ENCODE measurements around a stretch of chr20.

- RRBS = no CpG with 5 or more reads among the region's 4 CpGs
Observed at GRCh38 chr20:19973779-19974333, 43.3 kb upstream of the NAA20 start.

DNA sequence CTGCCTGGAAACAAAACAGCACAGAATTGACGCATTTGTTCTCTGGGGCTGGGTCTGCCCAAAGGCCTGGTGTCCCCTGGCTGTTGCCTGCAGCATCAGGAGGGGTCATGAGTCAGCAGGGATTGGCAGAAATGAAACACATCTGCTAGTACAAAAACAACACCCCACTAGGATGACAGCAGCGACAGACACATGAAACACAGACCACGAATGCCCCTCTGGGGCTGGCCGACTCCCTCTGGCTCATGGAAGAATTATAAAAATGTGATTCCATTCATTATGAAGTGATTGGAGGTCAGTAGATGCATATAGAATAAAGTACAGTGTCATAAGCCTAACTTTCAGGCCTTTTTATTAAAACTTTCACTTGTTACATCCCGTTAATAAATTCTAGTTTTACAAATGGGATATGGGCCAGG lies 157.5 kb upstream of the INSM1 start:
- RRBS = no CpG with 5 or more reads among the region's 5 CpGs

DNA sequence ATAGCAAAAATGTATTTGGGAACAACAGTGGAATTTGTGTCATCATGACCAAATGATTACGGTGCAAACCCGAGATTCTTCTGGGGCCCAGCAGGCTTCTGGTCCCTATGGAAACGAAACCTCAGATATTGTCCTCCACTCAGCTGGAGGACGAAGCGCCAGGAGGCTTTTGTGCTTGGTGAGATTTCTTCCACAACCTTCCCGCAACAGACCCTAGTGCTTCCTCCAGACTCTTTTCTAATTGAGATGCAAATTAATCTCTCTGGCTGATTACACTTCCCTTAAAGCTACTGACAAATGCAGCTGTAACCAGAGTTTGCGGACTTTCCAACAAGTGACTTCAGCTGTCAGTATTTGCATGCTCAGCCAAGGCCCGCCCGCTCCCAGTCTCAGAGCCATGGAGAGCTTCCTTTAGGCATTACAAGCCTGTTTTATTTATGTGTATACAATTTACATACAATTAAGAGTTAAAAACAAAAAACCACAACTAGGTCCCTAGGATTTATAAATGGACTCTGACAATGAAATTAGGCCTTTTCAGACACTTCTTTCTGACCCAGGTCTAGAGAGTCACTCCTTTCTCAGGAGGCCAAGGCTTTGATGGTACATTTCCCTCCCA lies 96.1 kb downstream of the INSM1 start:
- RRBS = no CpG with 5 or more reads among the region's 9 CpGs

DNA sequence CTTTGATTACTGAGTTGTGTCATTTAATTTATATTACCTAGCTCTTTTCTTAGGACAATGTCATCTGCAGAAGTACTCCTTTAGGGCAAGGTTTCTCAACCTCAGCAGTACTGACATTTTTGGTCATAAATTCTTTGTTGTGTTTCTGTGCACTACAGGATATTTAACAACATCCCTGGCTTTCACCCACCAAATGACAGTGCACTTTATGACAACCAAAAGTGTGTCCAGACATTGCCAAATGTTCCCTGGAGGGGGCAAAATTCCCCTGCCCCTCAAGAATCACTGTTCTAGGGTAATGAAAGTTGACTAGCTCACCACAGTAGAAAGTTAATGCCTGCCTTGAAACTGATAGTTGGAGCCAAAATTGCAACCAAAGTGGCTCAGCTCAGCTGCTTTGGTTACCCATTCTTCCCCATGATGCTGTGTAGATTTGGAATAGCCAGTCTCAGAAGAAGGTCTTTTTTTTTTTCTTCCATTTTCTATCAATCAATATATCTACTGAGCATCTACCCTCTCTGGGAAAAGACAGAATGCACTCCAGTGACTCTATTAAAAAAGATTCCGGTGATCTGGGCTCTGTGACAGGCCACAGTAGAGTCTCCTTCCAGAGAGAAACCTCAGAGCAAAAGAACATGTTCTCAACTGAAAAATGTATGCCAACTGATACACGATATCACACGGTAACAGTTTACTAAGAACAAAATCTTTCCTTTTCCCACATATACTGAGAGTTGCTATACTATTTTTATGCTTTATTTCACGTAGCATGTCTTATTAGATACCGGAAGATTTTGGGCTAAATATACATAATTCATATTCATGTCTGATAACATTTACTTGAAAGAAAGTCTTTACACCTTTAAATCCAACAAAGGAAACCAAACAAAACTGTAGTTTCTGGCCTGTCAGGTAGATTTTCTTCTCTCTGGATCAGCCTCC lies 150.4 kb downstream of the RALGAPA2 start:
- RRBS = no CpG with 5 or more reads among the region's 5 CpGs

DNA sequence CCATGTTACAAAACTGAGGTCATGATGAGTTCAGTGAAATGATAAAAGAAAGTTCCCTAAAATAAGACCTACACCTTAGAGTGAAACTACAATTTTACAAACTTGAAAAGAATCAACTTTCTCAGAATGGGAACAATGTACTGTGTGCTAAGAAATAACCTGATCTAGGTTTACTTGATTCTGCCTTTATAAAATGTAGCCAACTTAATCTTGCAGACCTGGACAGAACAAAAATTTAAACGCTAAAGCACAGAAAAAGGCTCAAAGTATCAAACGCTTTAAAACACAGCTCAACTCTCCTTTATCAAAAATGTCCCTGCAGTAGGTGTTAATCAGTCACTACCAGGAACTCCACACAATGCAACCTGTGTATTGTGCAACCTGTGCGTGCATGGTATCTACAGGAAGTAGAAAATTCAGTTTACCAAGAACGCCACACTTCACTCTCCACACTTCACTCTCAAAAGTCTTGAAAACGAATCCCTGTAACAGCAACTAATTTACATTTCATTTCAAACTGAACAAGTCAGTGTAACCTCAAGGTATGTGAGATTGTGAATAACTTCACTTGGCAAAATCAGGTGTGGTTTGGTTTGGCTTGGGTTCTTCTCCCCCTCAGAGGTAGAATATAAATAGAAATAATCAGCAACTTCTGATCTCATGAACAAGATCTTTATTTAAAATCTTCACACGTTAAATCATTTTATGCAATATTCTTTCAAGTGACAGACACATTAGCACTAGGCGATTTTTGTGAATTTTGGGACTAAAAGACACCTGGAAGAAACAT lies 1.7 kb downstream of the RALGAPA2 start:
- RRBS = no CpG with 5 or more reads among the region's 7 CpGs

GRCh38 chr20:20713138-20713625 lies 738 bp upstream of the RALGAPA2 start:
- RRBS = no CpG with 5 or more reads among the region's 17 CpGs

- RRBS = no CpG with 5 or more reads among the region's 50 CpGs
Observed at GRCh38 chr20:21101857-21102669, 23.8 kb upstream of the KIZ start.

DNA sequence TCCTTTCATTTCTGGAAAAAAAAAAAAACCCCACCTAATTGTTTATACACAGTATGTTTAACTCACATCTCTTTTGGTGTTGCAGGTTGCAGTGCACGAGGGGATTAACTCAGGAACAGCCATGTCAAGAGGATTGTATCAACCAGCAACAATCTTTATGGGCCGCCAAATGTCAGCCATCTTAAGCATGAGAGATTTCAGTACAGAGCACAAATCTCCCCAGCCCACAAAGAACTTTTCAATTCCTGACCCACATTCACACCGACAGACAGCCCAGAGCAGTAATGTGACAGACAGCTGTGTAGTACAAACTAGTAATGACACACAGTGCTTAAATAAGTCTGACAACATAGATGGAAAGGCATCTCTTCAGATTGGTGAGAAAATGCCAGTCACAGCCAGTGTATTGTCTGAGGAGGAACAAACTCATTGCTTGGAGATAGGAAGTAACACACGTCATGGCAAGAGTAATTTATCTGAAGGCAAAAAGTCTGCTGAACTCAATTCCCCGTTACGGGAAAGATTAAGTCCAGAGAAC lies 36.0 kb downstream of the KIZ start:
- RRBS = no CpG with 5 or more reads among the region's 6 CpGs

GRCh38 chr20:21218126-21218810 lies 84.9 kb upstream of the XRN2 start:
- RRBS = no CpG with 5 or more reads among the region's 2 CpGs

DNA sequence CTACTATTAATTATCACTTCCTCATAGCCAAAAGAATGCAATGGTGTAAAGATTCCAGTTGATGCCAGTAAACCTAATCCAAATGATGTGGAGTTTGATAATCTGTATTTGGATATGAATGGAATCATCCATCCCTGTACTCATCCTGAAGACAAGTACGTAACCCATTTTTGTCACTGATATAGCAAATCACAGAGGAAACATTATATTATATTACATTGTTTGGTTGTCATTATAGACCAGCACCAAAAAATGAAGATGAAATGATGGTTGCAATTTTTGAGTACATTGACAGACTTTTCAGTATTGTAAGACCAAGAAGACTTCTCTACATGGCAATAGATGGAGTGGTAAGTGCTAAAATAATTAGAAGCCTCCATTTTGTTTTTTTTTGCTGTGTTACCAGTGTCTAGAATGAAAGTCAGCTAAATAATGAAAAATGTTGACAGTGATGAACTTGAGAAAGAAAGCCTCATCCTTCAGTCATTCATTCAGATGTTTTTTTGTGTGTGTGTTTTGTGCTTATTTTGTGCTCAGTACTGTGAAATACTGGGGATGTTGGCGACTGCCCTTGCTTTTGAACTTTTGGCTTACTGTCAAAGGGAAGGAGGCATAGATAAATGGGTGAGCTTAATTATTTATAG lies 23.2 kb downstream of the XRN2 start:
- RRBS = no CpG with 5 or more reads among the region's 2 CpGs

- RRBS = no CpG with 5 or more reads among the region's 2 CpGs
Observed at GRCh38 chr20:21530006-21530257, 16.1 kb upstream of the NKX2-2 start.

- RRBS = no CpG with 5 or more reads among the region's 4 CpGs
Observed at GRCh38 chr20:22336291-22336675, 248.1 kb downstream of the FOXA2 start.

GRCh38 chr20:22411305-22412360 lies 172.7 kb downstream of the FOXA2 start:
- RRBS = no CpG with 5 or more reads among the region's 12 CpGs

GRCh38 chr20:22499684-22500270 lies 84.6 kb downstream of the FOXA2 start:
- RRBS = no CpG with 5 or more reads among the region's 8 CpGs

- RRBS = 59% methylated on average over 8 of the region's 34 CpGs
Observed at GRCh38 chr20:22586961-22587653, 2.7 kb upstream of the FOXA2 start.

DNA sequence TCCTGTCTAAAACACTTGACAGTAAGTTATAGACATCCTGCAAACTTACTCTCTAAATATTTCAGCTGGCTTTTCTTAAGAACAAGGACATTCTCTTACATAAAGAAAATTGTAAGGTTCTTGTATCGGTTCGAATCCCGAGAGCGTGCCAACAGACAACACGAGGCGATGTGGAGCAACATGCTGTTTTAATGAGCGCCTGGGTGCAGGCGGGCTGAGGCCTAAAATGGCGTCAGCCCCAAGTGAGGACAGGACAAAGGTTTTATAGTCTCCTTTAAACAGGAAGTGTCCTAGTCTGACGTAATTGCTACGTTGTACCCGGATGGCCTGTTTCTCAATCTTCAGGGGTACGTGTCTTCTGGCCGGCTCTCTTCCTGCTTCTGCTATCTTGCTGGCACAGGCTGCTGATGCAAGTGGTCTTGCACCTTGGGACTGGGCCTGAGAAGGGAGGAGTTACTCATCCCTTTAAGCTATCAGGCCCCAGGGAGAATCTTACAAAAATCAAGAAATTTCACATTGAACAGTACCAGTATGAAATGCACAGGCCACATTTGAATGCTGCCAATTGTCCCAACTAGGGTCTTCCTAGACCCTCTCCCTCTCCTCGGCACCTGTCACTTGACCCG lies 9.6 kb upstream of the SSTR4 start:
- RRBS = no CpG with 5 or more reads among the region's 16 CpGs

DNA sequence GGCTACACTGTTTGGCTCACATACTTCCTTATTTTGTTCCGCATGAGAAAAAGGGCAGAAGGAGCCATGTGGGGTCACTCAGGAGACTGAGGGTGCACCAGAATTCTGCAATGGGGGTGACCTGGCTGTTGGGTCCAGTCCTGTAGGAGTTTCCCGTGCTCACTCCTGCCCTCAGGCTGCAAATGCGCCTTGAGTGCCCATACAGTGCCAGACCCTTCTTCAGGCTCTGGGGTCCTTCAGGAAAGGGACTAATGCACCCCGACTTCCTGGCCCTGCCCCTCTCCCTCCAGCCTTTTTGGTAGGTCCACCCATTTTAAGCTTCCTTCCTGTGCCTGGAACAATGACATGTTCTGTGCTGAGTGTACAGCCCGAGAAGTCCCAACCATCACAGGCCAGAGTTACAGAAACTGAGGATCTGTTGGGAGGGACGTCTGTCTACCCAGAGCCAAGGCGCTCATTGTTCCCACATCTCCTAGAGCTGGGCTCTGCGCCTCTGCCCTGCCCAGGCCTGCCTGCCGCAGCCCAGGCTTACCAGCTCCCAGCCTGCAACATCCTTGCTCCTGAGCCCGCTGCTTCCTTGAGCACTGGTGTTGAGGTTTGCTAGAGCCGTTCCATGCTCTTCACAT lies 33.5 kb upstream of the CD93 start:
- RRBS = no CpG with 5 or more reads among the region's 11 CpGs

- RRBS = 78% methylated on average over 1 of the region's 18 CpGs
Observed at GRCh38 chr20:23132364-23133593, 46.7 kb upstream of the CD93 start.

DNA sequence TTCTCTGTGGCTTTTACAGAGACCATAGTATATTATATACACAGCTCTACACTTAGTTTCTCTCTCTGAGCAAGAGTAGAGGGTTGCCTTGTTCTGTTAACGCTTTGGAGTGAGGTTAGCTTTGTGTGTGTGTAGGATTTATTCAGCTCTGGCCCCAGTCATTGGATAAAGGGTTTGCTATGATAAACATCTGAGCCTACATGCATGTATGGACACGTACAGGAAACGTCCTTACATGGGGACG lies 53.3 kb upstream of the CD93 start:
- RRBS = no CpG with 5 or more reads among the region's 4 CpGs

All from Jurkat, Clone E6-1 (cell line).